Daoy (cell line): ENCODE measurements around a stretch of chr13.

DNA sequence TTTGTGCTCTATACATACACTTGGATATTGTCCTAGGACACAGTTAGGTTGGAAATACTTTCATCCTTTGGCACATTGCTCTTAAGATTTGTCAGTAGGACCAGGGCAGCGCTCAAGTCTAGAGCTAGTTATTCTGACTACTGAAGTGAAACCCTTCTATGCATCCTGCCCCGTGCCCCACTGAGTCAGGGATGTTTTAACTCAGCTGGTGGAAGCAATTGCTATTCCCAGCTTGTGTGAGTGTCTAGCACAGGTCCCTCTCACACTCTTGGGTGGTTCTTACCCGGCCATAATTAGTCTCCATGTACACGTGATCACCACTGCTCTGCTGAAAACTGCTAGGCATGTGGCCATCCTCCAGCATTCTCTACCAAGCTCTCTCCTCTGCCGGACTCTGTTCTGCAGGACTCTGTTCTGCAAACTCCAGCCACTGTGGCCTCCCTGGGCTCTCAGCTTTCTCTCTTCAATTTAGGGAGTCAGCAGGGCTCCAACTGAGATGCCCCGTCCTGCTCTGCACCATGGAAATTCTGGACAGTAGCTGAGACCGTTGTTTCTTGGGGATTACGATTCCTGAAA, 11.2 kb downstream of the PROZ start:
- RAMPAGE, long total RNA = no peak

GRCh38 chr13:113177926-113178636, 19.6 kb downstream of the PROZ start:
- RAMPAGE, long total RNA = no peak

- RAMPAGE, long total RNA = no peak
Observed at GRCh38 chr13:113179256-113180124, 21.0 kb downstream of the PROZ start.

DNA sequence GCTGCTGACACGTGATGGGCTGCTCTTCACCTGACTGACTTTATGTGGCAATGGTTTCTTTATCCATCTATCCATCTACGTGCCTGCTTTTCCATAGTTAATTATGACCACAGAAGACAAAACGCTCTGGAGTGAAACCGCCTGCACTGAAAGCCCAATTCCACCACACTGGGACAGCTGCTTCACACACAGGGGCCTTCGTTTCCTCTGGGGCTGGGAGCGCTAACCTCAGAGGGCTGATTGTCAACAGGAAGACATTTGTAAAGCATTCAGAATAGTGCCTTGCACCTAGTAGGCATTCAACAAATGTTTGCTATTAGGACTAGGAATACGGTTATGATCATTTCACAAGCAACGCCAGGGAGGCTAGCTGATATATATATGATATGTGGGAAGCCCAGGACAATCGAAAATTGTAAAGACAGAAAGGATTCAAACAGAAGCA, 23.4 kb downstream of the PCID2 start:
- RAMPAGE, long total RNA = no peak

DNA sequence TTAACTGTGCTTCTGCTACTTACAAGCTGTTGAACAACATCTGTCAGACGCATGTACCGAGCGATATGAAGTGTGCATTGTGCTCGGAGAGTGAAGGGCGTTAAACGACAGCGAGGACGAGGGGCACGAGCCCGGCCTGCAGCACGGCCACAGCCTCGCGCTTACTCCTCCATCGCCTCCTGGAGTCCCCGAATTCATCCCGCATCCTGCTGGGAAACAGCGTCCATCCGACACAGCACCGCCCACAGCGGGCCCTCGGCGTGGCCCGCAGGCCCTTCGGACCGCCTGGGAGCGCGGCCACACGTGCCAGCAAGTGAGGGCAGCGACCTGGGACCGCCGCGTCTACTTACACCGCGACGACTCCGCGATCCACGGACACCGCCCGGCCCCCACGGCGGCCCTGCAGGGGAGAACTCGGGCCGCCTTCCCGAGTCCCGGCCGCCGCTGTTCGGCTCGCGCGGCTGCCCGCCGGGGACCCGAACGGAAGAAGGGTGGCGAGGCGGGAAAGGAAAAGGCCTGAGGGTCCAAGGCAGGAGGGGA, 398 bp downstream of the PCID2 start:
- RAMPAGE, long total RNA = no peak

DNA sequence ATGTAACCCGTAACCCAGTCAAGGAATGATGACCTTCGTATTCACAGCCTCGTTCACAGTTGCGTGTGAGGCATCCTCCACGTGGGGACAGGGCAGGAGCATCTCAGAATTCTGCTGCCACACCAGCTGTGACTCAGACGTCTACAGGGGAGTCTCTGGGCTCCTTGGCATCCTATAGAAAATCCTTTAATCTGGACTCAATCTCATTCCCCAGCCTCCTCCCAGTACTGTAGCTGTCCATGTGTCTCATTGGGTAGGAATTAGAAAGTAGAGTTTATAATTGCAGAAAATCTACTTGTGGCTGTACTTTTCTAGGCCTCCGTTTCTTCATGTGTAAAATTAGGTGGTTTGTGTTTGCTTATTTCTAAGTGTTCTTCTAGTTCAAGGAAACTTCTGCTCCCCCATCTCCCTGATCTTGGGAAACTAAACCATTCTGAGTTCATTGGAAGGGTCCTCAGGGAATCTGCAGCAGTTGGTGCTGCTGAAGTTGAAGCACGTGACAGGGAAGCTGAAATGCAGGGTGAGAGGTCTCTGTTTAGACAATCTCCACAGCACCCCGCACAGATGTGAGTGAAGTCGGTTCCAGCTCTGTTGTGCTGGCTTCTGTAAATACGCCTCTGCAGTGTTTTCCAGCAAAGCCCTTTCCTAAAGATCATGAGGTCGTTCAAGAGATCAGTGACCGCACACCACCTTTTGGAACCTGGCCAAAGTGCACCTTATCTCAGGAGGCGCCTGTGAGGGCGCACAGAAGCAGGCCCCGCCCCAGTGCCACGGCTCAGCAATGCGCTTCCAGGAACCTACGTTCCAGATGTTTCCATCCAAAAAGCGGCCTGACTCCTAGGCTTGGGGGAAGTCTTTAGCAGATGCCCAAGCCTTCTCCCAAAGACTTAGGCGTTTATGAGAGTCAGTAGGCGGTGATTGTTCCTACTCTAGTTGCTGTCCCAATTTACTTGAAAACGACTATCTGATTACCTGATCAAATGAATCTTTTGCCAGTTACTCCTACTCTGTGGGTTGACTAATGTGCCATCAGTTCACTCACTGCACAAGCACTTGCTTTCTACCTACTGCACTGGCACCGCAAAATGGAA, 10.6 kb downstream of the CUL4A start:
- RAMPAGE, long total RNA = no peak

DNA sequence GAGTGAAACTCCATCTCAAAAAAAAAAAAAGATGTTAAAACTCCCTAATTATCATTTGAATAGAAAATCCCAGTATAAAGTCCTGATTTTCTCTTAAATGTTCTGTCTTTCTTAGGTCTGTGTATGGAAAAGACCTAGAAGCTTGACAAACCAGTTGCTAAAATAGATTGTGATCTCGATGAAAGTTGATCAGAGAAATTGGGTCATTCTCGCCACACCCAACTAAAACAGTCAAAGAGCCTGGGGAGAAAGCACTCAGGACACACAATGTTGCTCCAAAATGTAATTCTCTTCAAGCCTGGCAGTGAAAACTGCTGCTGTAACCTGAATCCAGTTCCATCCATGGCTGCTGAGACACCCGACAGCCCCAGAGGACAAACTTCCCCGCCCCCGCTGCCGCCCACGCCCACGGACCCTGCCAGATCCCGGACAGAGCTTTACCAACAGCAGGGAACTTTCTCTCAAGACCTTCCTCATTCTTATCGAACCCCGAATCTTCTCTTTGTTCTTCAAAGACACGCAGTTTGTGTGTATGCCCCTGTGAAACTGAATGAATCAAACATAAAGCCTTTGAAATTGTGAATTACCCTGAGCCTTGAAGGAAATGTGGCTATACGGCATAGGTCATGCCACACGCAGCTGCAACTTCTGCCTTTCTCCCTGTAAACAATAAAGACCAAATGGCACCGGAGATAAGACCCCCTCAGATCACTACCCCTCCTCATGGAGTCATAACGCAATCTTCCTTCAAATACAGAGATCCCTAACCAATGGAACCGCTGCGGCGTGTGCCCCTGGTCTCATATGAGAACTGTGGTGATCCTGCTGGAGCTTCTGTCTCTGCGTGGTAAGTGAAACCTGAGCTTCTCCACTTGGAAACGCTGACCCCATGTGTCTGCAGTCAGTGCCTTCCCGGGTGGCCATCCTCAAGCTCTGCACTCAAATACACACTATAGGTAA, 4.9 kb upstream of the LAMP1 start:
- RAMPAGE, long total RNA = no peak

DNA sequence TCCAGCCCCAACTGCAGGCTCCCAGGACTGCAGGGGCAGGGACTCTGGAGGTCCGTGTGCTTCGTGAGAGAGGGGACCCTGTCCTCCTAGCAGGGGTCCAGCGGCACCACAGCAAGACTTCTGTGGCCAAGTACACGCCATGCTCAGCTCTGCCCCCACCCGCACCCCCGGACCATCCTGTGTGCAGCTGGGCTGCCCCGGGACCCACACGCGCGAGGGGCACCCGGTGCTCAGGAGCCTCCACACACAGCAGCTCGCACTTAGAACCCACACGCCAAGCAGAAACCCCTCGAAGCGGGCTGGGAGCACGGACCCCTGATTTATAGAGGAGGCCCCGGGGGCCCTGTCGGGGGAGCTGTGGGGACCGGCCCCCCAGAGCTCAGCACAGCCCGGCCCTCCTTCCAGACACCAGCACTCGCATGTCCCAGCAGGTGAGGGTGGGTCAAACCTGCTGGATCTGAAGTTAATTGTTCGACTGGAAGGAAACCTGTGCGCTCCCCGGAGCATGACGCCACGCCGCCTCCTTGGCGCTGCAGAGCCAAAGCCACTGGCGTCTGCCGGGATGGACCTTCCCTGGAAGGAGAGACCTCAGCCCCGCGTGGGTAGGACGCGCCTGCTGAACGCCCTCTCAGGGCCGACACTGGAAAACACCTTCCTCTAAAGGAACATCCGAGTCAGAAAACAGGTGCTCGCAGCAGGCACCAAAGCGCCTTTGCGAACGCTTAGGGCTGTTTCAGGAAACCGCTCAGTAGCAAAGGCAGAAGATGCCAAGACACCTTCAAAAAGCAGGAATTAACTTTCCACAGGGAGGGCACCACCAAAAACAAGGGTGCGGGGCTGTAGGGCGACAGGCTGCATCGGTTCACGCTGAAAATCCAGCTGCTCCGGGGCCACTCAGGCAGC, 37.6 kb upstream of the GRTP1 start:
- RAMPAGE, long total RNA = no peak

- RAMPAGE, long total RNA = no peak
Observed at GRCh38 chr13:113417174-113417755, 36.0 kb downstream of the ADPRHL1 start.

DNA sequence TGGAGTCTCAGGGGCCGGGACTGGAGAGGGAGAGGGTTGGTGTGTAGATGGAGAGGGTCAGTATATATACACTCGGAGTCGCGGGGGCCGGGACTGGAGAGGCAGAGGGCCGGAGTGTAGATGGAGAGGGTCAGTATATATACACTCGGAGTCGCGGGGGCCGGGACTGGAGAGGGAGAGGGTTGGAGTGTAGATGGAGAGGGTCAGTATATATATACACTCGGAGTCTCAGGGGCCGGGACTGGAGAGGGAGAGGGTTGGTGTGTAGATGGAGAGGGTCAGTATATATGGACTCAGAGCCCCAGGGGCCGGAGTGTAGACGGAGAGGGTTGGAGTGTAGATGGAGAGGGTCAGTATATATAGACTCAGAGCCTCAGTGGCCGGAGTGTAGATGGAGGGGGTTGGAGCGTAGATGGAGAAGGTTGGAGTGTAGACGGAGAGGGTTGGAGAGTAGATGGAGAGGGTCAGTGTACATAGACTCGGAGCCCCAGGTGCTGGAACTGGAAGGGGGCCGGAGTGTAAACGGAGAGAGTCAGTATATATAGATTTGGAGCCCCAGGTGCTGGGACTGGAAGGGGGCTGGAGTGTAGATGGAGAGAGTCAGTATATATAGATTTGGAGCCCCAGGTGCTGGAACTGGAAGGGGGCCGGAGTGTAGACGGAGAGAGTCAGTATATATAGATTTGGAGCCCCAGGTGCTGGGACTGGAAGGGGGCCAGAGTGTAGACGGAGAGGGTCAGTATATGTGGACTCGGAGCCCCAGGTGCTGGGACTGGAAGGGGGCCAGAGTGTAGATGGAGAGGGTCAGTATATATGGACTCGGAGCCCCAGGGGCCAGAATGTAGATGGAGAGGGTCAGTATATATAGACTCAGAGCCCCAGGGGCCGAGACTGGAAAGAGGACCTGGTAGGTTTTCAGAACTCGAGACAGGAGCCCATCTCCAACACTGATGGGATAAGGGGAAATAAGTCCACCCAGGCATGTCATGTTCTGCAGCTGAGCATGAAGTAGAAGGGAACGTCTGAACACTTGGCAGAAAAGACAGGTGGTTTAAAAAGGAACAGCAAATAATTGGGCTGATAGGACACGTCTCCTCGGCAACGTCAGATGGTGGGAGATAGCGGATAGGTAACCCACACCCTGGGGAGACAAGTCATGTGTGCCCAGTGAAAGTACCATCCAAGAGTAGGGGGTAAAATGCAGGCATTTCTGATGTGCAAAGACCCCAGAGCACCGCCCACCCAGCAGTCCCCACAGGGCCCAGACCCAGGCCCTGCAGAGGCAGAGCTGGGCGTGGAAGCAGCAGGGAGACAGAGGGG, 21.7 kb downstream of the TMCO3 start:
- RAMPAGE, long total RNA = no peak

DNA sequence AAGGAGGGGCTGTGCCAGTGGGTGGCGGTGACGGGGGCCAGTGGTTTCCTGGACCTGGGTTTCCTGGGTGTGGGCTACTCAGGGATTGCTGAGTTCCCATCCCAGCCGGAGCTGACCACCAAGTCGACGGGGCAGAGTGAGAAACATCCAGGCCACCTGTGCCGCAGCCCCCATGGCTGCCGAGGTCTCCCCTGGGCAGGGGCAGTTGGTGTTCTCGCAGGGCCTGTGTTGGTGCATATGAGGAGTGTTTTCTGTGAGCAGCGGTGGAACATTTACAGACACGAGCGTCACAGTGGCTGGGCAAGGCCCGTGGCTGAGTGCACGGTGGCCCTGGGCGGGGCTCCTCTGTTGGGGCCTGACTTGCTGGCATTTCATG, 23.2 kb downstream of the TFDP1 start:
- RAMPAGE, long total RNA = no peak

DNA sequence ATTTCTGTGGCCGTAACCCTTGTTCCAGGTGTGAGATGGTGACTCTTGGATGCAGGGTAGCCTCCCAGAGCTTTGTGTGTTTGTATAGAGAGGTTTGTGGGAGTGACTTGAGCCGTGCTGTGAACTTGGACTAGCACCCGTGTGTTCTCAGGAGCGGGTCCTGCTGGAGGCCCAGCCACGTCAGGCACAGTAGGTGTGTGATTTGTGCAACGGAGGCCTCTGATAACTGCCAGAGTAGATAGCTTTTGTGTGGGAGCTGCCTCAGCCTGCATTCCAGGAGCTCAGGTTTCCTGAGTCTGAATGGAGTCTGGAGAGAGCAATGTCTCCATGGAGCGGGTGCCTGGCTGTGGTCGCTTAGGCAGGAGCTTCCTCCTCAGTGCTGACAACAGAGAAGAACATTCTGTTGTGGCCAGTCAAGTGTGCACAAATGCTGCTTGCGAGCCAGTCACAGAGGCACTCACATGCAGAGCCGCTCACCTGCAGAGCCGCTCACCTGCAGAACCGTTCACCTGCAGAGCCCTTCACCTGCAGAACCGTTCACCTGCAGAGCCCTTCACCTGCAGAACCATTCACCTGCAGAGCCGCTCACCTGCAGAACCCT, 32.5 kb downstream of the TFDP1 start:
- RAMPAGE, long total RNA = no peak

DNA sequence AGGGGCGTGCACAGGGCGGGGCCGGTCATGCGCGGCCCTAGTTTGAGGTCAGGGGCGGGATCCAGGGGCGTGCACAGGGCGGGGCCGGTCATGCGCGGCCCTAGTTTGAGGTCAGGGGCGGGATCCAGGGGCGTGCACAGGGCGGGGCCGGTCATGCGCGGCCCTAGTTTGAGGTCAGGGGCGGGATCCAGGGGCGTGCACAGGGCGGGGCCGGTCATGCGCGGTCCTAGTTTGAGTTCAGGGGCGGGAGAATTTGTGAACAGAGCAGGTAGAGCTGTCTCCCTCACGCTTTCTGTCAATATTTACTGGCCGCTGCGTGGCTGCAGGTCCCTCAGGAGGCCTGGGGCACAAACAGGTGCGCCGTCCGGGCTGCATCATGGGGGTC, 32.8 kb upstream of the TMEM255B start:
- RAMPAGE, long total RNA = no peak

DNA sequence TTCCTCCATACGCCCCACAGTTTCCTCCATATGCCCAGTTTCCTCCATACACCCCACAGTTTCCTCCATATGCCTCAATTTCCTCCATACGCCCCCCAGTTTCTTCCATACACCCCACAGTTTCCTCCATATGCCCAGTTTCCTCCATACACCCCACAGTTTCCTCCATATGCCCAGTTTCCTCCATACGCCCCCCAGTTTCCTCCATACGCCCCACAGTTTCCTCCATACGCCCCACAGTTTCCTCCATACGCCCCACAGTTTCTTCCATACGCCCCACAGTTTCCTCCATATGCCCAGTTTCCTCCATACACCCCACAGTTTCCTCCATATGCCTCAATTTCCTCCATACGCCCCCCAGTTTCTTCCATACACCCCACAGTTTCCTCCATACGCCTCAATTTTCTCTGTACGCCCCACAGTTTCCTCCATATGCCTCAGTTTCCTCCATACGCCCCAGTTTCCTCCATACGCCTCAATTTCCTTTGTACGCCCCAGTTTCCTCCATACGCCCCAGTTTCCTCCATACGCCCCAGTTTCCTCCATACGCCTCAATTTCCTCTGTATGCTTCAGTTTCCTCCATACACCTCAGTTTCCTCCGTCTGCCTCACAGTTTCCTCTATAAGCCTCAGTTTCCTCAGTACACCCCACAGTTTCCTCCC, 22.2 kb downstream of the GAS6 start:
- RAMPAGE, long total RNA = no peak

DNA sequence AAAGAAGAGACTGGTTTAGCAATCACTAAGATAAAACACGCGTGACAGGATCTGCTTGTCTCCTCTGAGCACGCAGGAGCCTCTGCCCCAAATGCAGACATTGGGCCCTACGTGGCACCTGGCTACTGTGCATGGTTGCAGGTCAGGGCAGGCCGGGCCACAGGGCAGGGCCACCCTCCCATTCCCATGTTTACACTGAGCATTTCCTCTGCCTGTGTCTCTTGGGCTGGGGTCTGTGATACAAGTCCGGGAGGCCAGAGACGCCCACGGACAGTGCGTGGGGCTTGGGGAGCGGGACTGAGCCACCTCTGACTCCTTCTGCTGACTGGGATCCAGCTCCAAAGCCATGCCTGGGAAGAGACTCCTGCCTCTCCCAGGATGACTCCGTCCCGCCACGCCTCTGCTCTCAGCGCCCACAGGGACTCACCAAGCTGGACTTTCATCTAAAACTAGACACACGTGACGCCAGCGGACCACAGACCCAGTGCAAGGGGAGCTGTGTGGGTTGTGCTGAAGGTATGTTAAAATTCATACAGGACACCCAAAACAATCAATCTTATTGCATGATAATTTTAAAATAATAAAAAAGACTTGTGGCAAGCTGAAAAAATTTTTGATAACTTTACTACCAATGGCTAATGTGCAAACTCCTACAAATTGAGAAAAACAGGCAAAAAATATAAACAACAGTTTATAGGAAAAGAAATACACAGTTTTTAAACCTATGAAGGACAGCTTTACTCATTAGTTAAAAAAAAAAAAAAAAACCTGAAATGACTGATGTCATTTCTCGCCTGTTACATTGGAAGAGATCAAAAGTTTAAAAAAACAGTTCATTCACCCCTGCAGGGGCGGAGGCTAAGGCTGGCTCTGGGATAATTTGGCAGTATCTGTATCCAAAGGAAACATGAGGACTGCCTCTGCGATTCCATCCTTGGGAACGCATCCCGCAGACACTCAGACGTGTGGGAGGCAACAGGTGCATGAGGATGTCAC, 18.6 kb downstream of the GAS6 start:
- RAMPAGE, long total RNA = no peak

DNA sequence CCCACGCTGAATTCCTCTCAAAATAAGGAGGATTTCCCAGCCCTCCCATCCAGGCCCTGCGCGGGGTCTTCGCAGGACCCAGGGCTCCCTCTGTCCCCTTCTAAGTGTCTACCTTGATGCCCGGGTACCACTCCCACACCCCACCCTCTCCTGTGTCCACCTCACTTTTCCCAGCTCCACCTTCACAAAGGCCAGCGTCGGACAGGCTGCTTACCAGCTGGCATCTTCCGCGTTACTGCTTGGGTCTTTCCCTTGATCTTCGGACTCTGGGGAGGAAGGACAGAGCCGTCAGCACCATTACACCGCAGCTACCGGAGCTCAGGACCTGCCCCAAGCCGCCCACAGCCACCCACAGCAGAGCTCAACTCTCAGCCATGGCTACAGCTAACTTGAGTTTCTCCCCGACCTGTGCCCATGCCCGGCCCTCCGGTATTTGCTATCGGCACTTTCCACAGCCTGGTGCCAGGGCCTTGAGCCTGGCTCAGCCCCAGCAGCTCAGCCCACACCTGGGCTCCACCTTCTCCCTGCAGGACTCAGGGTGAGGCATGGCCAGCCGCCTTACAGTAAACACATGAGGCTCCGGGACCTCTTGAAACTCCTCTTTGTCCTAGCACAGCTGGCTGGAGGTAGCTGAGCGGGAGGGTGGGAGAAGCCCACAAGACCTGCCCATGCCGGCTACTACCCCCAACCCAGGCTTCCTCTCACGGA, 3.8 kb downstream of the C13orf46 start:
- RAMPAGE, long total RNA = no peak

DNA sequence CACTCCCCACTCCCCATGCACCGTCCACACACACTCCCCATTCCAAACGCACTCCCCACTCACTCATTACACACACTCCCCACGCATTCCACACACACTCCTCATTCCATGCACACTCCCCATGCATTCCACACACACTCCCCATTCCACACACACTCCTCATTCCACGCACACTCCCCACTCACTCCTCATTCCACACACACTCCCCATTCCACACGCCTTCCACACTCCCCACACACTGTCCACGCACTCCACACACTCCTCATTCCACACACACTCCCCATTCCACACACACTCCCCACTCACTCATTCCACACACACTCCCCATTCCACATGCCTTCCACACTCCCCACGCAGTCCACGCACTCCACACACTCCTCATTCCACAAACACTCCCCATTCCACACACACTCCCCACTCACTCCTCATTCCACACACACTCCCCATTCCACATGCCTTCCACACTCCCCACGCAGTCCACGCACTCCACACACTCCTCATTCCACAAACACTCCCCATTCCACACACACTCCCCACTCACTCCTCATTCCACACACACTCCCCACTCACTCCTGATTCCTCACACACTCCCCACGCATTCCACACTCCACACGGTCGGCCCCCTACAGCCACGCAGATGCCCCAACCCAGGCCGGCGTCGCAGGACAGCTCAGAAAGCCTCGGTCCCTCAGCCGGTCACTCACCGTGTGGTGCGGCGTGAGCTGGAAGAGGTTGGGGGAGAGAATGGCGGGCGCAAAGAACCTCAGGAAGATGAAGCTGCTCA, 38.8 kb upstream of the C13orf46 start:
- RAMPAGE, long total RNA = no peak

GRCh38 chr13:114036783-114037337, 63.0 kb upstream of the C13orf46 start:
- RAMPAGE, long total RNA = no peak

DNA sequence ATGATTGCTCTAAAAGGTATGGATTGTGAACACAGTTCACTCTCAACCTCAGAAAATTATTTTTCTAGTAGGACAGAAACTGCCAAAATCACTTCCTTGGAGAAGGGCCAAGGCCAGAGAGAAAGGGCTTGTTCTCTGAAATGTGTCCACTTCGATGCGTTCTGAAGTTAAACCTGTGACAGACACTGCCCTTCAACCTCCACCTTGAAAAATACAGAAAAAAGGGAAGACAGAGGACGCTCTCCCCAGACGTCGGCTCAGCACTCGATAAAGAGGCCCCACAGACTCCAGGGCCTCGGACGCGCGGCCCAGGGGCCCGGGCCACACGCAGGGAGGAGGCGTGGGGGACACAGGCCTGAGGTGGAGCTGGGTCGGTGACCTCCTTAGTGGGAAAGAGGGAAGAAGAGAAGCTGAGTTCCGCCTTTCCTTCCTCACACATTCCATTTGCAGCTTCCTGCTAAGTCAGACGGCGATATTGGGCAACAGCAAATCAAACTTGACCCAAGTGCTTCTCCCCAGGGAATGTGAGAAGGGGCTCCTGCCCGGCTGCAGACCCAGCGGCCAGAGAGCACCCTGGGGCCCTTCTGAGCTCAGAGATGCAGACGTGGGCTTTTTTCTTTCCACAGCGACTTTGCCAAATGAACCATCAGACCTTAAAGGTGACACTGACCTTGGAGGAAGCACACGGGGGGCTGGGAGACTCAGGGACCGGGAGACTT, 63.5 kb downstream of the RASA3 start:
- RAMPAGE, long total RNA = no peak

- RAMPAGE, long total RNA = no peak
Observed at GRCh38 chr13:114075622-114075821, 56.9 kb downstream of the RASA3 start.